Upper lobe of left lung (tissue), 5 donors: ENCODE measurements around a stretch of chr6.

DNA sequence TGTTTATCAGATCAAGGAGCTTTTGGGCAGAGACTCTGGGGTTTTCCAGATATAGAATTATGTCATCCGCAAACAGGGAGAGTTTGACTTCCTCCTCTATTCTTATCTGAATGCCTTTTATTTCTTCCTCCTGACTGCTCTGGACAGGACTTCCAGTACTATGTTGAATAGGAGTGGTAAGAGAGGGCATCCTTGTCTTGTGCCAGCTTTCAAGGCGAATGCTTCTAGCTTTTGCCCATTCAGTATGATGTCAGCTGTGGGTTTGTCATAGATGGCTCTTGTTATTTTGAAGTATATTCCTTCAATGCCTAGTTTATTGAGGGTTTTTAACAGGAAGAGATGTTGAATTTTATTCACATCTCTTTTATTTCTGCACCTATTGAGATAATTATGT is 198.8 kb downstream of the ZDHHC14 start:
- PRO-cap, 2 experiments: no peak in any of the 2 experiments
- RAMPAGE, long total RNA, 4 experiments: no peak in any of the 4 experiments

- PRO-cap, 2 experiments: no peak in any of the 2 experiments
- RAMPAGE, long total RNA, 4 experiments: no peak in any of the 4 experiments
These were observed 133.8 kb upstream of the SNX9 start for GRCh38 chr6:157689122-157689791.

GRCh38 chr6:157823546-157824474 is 764 bp downstream of the SNX9 start:
- PRO-cap, 2 experiments: peak in 2 of 2 experiments; most common plus-strand start chr6:157823603 (in 1); most common minus-strand start chr6:157823612 (in 1)
- RAMPAGE, long total RNA, 4 experiments: no peak in any of the 4 experiments

DNA sequence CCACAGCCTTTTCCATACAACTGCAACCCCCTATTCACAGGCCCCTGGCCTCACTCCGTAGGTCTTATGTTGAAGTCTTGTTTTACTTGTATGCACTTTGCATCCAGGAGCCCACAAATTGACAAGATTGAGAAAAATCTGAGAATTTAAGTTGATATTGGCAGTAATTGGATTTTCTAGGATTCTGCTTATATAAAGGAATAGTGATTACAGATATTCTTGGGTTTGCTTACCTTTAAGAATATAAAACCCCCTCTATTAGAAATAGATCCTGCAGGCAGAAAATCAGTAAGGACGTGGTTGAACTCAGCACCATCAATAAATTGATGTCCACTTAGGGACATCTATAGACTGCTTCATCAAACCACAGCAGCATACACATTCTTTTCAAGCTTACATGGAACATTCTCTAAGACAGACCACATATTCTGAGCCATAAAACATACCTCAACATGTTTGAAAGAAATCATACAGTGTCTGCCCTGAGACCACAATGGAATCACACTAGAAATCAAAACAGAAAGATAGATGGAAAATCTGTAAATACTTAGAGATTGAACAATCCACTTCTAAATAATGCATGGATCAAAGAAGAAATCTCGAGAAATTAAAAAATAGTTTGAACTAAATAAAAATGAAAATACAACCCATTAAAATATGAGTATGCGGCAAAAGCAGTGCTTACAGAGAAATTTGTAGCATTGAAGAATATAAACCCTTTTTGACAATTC is 51.4 kb downstream of the SNX9 start:
- PRO-cap, 2 experiments: no peak in any of the 2 experiments
- RAMPAGE, long total RNA, 4 experiments: no peak in any of the 4 experiments

- PRO-cap, 2 experiments: no peak in any of the 2 experiments
- RAMPAGE, long total RNA, 4 experiments: no peak in any of the 4 experiments
These were observed 71.7 kb downstream of the SNX9 start for GRCh38 chr6:157894383-157895517.

- PRO-cap, 2 experiments: no peak in any of the 2 experiments
- RAMPAGE, long total RNA, 4 experiments: no peak in any of the 4 experiments
These were observed 53.1 kb upstream of the SYNJ2 start for GRCh38 chr6:157928290-157929196.

DNA sequence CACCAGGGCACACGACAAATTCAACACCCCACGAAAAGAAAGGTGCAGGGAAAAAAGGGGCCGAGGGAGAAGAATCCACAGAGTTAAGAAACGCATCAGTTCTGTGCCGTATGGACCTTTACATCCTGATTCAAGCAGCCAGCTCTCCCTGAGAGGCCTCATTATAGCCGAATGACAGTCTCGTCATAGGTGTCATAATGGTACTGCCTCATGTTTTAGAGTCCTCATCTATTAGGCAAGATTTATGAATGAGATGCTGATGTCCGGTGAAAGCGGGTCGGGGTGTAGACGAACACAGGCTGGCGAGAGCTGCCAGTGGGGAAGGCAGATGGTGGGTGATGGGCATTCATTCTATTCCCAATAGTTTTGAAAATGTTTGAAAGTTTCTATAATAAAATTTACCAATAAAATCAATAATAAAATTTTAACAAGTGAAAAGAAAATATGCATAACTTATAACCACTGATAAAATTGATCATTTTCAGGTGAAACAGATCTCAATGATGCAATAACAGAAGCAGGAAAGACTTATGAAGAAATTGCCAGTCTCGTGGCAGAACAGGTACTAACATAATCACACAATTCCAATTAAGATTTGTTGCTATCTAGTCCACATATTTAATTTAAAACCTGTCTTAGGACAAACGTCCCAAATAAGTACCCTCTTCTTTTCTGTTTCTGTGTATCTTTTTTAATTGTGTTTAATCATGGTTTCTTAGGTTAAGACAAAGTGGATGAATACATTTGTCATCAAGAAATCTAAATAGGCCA is 46.0 kb upstream of the SYNJ2 start:
- PRO-cap, 2 experiments: no peak in any of the 2 experiments
- RAMPAGE, long total RNA, 4 experiments: no peak in any of the 4 experiments

- PRO-cap, 2 experiments: no peak in any of the 2 experiments
- RAMPAGE, long total RNA, 4 experiments: no peak in any of the 4 experiments
These were observed 33.7 kb upstream of the SYNJ2 start for GRCh38 chr6:157947784-157948586.

DNA sequence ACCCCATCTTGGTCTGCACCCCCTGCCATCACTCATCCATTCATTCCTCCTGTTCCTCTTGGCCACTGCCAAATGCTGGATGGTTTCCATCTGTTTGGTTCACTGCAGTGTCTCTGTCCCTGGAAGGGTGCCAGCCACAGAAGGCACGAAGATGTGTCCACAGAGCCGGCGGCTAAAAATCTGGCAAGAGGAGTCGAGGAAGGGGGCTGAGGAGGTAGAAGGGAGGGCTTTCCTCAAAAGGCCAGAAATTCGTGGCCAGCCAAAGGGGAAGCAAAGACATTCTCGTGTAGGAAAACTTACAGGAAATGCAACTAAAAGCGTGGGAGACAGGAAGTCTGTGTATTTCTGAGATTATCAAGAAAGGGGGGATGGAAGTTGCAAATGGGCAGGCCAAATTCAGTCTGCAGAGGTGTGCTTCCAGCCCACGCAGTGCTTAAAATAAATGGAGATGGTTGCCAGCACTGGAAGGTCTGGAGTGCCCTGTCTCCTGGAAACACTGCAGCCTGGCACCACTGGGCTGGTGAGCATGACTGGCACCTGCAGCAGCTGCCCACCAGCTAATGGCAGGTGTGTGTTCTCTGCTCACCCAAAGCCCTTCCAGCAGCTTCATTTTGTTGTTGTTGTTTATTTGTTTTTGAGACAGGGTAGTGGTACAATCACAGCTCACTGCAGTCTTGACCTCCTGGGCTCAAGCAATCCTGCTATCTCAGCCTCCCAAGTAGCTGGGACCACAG is 27.8 kb downstream of the SYNJ2 start:
- PRO-cap, 2 experiments: no peak in any of the 2 experiments
- RAMPAGE, long total RNA, 4 experiments: no peak in any of the 4 experiments

DNA sequence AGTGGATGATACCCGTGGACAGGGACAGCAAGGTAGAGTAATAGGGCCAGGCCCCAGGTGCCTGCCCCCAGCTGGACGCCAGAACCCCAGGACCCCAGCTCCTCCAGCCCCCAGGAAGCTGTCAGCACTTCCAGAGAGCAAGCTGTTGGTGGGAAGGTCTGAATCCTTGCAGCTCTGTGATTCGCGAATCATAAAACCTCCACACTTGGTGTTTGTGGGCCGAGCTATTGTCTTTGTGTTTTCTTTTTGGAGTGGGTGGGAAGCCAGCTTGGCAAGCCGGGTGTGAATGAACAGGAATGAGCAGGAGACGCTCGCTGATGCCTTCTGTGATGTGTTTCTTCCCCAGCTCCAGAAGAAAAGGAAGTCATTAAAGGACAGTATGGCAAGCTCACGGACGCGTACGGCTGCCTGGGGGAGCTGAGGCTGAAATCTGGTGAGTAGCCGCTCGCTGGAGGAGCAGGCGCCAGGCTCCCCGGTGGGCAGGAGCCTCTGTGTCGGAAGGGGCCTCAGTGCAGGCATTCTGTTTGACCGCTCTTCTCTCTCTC is 35.3 kb downstream of the SYNJ2 start:
- PRO-cap, 2 experiments: peak in 1 of 2 experiments; most common plus-strand start position 236 of the sequence (in 1)
- RAMPAGE, long total RNA, 4 experiments: no peak in any of the 4 experiments

DNA sequence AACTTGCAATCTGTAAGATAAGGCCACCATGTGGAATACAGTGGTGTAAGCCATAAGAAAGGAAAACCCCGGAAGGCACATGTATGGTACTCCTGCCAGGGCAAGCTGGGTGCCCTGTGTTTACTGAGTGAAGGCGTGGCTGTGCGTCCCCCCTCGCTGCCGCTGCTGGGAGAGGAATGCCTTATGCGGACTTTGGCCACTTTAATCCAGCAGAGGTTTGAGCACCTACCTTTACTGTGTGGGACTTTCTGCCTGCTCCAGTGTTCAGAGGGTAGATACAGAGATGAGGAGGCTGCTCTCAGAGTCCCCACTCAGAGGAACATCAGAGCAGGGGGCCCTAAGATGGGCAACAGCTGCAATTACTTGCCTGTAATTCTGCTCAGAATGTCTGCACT is 52.6 kb downstream of the SYNJ2 start:
- PRO-cap, 2 experiments: no peak in any of the 2 experiments
- RAMPAGE, long total RNA, 4 experiments: no peak in any of the 4 experiments

DNA sequence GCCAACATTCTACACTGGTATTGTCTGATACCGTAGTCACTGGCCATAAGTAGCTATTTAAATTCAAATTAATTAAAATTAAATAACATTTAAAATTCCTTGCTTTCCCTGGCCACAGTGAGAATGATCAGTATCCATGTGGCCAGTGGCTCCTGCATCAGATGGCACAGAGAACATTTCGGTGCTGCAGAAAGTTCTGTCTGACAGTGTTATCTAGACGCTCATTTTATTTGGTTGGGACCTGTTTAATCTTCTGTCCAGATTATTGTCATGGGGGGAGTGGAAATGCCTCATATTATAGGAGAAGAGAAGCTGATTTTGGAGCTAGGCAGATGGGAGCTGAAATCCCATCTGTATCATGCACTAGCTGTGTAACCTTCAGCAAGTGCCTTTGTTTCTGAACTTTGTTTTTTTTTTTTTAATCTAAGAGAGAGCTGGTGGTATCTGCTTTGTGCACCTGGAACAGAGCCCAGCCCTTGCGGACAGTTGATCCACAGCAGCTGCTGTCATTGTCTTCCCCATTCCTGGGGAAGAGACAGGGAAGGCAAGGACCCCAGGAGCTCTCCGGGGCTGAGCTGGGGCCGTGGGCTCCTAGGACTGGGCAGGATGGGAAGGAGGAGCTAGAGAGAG is 91.9 kb downstream of the SYNJ2 start:
- PRO-cap, 2 experiments: no peak in any of the 2 experiments
- RAMPAGE, long total RNA, 4 experiments: no peak in any of the 4 experiments

DNA sequence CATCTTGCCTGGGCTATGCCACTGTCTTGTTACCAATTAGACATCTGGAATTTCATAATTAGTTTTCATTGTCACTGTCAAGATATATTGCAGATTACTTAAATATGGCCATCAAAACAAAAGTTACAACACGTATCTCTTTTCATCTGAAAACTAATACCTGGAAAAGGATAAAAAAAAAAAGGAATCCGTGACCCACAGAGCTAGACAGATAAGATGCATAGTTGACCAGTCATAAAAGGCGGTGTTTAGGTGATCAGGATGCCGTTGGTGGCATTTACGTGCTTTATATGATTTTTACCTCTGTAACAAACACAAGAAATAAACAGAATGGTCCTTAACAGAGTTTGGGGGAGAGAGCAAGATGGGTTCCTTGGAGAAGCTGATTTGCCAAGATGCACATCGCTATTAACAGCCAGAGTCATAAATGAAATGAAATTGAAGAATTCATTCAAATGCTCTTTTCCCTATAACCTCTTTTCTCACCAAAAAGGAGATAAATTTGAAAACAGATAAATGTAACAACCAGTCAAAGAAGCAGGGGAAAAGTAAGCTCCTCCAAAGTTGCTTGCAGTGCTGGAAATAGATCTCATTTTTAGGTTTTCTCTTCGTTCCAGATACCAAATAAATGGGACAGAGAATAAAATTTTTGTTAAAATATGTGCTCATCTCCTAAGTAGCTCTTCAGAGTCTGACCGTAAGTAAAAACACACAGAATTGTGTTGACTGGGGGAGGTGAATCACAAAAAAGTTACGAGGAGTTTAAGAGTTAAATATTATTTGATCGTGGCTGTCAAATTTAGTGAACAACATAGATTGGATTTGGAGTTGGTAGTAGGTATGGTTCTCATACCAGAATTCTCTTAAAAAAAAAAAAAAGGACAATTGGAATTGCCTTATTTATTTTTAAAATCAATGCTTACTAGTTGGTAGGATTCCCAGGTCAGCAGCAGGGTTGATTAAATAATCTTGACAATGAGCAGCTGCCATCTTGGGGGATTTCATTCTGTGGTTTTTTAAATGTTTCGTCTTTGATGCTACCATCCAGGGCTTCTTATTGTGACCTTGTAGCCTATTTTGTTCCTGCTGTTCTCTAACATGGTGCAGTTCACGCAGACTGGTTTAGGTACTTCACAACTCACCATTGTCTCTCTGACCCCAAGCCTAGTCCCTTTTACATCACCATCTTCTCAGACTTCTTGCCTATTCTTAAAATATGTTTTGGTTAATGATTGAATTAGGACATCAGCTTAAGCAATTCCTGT is 70.0 kb downstream of the SERAC1 start:
- PRO-cap, 2 experiments: no peak in any of the 2 experiments
- RAMPAGE, long total RNA, 4 experiments: no peak in any of the 4 experiments

DNA sequence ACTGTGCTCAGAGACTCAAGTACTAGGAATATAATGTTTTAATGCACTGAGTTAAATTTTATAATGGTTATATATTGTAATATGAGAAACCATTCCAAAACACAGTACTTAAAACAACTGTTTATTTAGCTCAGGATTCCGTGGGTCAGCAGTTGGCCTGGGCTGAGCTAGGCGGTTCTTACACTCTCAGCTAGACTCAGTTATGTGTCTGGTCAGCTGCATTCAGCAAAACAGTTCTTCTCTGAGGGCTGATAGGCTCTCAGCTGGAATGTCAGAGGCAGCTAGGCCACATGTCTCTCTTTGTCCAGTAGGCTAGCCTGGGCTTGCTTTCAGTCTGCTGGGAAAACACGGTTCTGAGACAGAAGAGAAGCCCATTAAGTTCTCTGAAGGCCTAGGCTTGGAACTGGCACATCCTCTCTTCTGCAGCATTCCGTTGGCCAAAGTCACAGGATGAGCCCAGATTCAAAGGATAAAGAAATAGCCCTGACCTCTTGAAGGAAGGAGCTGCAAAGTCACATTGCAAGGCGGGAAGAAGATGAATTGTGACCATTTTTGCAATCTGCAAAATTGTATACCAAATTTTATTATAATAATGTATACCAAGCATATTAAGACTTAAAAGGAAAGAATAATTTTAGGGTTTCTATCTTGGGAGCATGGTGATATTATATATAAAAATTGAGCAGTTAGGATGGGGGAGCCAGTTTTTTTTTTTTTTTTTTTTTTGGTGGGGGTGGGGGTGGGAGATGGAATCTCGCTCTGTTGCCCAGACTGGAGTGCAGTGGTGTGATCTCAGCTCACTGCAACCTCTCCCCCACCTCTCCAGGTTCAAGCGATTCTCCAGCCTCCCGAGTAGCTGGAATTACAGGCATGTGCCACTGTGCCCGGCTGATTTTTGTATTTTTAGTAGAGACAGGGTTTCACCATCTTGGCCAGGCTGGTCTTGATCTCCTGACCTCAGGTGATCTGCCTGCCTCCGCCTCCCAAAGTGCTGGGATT is 65.8 kb downstream of the TULP4 start:
- PRO-cap, 2 experiments: no peak in any of the 2 experiments
- RAMPAGE, long total RNA, 4 experiments: start-site peak on the plus strand in 1 of 4 experiments, centred at position 246 of the sequence, 11 reads per replicate

- PRO-cap, 2 experiments: no peak in any of the 2 experiments
- RAMPAGE, long total RNA, 4 experiments: no peak in any of the 4 experiments
These were observed 22.8 kb upstream of the TMEM181 start for GRCh38 chr6:158536892-158537638.

GRCh38 chr6:158634109-158634629 is 10.4 kb downstream of the DYNLT1 start:
- PRO-cap, 2 experiments: no peak in any of the 2 experiments
- RAMPAGE, long total RNA, 4 experiments: no peak in any of the 4 experiments

DNA sequence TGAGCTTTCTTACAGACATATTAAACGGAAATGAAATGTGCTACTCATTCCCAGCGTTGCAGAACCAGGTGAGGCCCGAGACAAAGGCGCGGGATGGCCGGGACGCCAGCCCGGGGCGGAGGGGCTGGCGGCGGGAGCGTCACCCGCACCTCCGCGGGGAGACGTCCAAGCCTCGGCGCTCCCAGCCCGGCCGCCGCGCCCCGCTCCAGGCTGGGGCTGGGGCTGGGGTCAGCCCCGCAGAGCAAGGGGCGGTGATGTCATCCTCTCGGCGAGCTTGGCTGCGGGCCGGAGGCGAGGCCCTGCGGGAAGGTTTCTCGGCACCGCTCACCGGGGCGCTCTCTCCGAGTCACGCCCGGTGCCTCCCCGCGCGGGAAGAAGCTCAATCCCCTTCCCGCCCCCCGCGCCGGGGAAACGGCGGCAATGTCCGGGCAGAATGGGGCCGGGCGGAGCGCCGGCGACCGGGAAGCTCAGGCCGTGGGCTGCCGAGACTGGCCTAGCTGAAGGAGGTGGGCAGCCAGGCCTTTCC is 396 bp downstream of the DYNLT1 start:
- PRO-cap, 2 experiments: peak in 2 of 2 experiments; most common plus-strand start position 108 of the sequence (in 1); most common minus-strand start position 218 of the sequence (in 1)
- RAMPAGE, long total RNA, 4 experiments: no peak in any of the 4 experiments

GRCh38 chr6:158720273-158721157 is 70.7 kb downstream of the SYTL3 start:
- PRO-cap, 2 experiments: no peak in any of the 2 experiments
- RAMPAGE, long total RNA, 4 experiments: no peak in any of the 4 experiments

DNA sequence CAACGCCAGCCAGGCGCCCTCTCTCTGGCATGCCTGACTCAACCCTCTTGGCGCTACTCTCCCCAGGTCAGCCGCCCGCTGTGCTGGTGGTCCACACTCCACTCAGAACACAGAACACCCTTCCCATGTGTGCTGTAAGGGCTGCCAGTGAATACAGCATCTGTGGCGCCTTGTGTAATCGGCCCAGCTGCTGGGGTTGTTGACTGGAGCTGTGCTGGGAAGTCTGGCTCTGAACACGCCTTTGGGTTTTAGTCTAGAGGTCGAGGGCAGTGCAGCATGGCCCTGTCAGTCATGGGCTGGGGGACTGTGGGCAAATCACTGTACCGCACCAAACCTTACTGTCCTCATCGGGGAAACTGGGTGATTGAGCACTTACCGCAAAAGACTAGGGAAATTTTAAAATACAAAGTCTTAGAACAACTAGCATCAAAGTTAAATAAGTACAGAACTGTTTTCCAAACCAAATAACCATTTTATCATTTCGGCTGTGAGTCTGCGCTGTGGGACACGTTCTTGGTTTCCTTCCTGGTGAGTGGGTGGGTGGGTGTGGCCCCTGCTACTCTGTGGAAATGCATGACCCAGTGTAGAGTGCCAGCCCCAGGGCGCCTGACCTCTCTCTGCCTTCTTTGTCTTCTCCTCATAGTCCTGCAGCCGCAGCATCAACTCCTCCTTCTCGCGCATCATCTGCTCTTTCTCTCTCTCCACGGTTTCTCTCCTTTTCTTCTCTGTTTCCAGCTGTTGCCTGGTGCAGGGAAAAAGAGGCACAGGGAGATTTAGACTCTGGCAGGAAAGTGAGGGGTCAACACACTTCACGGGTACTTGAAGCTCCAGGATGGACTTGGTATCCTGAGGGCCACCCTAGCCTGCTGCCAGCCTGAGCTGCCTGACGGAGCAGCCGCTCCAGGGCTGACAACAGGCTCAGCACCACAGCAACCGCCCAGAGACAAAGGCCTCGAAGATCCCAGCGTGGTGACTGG is 48.7 kb downstream of the EZR start:
- PRO-cap, 2 experiments: no peak in any of the 2 experiments
- RAMPAGE, long total RNA, 4 experiments: start-site peak on the minus strand in 1 of 4 experiments, centred at position 730 of the sequence, 91 reads per replicate

DNA sequence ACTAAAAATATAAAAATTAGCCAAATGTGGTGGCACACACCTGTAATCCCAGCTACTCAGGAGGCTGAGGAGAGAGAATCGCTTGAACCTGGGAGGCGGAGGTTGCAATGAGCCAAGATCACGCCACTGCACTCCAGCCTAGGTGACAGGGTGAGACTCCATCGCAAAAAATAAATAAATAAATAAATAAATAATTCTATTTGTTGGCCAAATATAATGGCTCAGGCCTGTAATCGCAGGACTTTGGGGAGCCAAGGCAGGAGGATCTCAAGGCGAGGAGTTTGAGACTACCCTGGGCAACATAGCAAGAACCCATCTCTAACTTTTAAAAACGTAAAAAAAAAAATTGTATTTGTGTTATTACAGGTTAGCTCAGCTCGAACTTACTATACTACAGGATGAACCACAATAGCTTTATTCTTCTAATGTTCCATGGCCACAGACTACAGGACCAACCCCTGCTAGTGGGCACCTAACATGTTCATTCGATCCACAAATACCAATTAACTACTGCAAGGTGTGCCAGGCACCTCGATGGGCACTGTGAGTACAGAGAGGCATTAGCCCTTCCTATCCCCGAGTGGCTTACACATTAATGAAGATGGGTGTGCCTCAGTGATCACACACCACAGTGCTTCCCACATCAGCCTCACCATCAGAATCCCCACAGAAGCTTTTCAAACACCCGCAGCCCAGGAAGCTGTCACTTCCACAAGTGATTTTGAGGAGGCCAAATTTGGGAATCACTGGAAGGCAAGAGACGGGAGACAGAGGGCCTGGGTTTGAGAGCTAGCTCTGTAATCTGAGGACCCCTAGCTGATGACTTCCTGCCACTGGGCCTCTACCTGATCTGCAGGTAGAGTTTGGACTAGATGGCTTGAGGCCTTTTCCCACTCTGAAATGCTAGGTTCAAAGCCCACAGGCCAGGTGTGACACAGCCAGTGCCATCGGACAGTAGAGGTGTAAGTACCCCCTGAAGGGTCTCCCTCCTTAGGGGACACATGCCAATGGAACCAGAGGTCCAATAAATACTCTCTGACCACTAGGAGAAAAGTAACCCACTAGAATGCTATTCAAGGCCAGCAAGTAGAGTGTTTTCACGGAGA is 23.7 kb downstream of the EZR start:
- PRO-cap, 2 experiments: no peak in any of the 2 experiments
- RAMPAGE, long total RNA, 4 experiments: no peak in any of the 4 experiments